Measurements from ENCODE around the gene C18orf21.

GRCh38 chr18:35267014-35267691 lies 22.9 kb downstream of the ZSCAN30 start:
- PRO-cap, result no peak

GRCh38 chr18:35355073-35355568 lies 10.9 kb upstream of the ZNF24 start:
- PRO-cap, result no peak

GRCh38 chr18:35513497-35514046 lies 15.8 kb upstream of the INO80C start:
- PRO-cap, result no peak

DNA sequence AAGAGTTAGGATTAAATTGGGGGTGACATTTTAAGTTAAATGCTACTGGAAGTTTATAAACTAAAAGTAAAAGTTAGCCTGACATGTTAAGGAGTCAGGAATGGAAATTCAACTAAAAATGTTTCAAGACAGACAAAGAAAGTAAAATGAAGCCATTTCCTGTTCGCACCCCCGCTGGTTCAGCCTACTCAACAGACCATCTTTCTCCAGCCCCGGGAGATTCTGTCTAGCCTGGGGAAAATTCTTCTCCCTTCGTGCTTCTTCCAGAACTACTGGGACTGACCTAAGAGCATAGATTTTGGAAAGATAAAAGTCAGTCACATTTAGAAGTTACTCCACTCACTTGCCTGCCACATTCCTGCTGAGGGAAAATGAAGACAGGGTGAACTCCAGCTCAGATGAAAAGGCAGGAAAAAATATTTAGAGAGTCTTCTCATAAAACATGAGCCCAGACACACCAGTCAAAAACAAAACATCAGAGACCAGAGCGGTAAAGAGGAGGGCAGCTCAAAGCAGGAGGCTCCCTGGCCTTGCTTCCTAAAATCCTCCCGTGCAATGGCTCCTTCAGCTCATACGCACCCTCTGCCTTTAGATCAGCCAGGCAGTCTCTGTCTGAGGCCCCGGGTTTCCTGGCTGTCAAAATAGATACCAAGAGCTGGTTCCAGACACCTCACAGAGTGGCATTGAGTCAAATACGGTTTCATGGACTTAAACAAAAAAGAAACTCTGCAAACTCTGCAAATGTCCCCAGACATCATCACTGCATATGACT lies 18.1 kb upstream of the INO80C start:
- PRO-cap, result no peak

GRCh38 chr18:35580517-35581658 lies 652 bp upstream of the GALNT1 start:
- PRO-cap, result bidirectional peak, plus-strand start at chr18:35581039, minus-strand start at chr18:35581040; bidirectional peak, plus-strand start at chr18:35581243, minus-strand start at chr18:35581196

- PRO-cap, result no peak
Measured at GRCh38 chr18:35589037-35589307, 7.4 kb downstream of the GALNT1 start.

- PRO-cap, result no peak
Measured at GRCh38 chr18:35628630-35629451, 47.3 kb downstream of the GALNT1 start.

GRCh38 chr18:35730494-35731121 lies 149.1 kb downstream of the GALNT1 start:
- PRO-cap, result no peak

GRCh38 chr18:35971883-35972782 lies at the start of gene C18orf21:
Gene C18orf21 (plus strand): TSS chr18:35972679.
- PRO-cap, result bidirectional peak, plus-strand start at chr18:35972351, minus-strand start at chr18:35972224; bidirectional peak, plus-strand start at chr18:35972681, minus-strand start at chr18:35972451

DNA sequence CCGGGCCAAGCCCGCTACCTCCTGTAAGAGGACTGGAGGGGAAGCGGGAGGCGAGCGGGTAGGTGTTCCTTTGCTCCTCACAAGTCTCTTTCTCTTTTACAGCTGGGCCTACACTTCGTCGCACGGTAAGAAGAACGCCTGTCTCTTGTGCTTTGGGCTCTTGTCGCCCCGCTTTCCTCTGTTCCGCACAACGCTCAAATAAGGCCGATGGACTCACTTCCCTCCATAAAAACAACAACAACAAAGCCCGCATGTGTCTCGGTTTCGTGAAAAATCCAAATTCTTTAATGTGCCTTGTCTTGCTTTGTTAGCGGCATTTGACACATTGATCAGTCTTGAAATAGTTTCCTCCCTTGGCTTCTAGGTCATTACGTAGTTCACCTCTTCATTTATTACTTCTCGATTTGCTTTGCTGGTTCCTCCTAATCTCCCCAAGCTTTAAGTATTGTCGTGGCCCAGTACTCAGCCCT lies 339 bp downstream of the C18orf21 start:
- PRO-cap, result unidirectional peak, plus-strand start at position 92 of the sequence

- PRO-cap, result no peak
Measured at GRCh38 chr18:36195123-36195990, 8.1 kb downstream of the MOCOS start.

DNA sequence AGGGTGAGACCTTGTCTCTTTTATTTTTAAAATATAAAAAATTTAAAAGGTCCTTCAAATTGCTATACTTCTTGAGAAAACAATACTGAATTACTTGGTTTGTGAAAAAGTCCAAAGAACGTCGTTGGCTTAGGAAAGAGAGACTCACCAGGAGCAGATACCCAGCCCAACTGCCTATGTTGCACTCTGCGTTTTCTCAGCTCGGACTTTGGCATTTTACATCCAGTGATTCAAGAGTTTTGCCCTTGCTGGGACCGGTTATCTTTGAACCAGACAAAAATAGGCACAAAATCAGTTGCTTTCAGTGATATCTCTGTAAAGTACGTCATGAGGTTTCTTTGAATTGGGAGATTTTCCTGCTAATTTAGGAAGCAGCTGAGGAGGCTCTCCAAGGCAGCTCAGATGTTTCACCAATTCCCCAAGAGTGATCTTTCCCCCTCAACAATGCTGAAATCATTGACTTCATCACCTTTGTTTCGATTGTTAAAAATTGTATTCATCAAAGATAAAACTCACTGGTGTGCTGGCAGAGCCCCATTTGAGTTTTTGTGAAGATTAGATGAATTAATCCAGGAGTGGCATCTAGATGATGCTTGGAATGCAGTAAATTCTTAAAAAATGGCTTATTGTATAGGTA lies 29.3 kb downstream of the FHOD3 start:
- PRO-cap, result no peak

- PRO-cap, result no peak
Measured at GRCh38 chr18:36397092-36397380, 99.5 kb downstream of the FHOD3 start.

DNA sequence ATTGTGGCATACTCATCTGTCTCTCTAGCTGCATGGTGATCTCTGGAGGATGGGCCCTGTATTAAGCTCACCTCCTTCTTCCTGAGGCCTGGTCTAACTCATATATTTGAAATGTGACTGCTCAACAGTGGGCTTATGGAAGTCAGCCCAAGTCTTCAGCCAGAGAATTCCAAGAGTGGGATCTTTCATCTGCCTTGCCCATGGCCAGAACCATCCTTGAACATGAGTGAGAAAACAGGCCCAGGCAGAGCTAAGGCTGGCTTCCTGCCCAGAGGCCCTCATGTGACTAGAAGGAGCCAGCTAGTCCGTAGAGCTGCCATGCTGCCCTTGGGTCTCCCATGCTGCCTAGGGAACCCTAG lies 203.5 kb downstream of the FHOD3 start:
- PRO-cap, result no peak

DNA sequence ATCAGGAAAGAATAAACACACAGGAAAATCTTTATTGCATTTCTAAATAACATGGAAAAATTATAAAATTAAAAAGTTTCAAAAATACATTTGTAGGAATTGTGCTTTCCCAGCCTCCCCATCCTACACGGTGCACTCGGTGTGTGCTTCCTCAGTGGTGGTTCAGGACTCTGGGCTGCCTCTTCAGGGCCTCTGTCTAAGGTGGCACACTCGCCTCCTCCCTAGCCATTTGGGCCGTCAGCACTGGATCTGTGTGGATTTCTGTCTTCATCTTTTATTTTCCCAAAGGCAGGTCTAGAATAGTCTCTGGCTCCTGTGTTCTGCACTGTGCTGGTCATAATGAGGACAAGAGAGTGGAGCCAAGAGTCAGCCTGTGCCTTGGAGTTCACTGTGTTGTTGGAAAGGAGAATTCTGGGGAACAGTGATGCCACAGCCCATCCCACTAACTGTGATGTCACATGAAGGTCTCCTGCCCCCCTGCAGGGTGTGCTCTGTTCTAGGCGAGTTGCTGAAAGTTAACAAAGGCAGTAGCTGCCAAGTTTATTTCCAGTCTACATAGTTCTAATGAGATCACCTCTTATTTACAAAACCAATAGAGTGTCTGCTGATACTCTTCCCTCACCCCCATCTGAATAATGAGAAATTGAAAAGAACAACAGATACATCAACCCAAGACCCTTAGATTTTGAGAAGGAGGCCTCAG lies 248.6 kb downstream of the TPGS2 start:
- PRO-cap, result no peak

DNA sequence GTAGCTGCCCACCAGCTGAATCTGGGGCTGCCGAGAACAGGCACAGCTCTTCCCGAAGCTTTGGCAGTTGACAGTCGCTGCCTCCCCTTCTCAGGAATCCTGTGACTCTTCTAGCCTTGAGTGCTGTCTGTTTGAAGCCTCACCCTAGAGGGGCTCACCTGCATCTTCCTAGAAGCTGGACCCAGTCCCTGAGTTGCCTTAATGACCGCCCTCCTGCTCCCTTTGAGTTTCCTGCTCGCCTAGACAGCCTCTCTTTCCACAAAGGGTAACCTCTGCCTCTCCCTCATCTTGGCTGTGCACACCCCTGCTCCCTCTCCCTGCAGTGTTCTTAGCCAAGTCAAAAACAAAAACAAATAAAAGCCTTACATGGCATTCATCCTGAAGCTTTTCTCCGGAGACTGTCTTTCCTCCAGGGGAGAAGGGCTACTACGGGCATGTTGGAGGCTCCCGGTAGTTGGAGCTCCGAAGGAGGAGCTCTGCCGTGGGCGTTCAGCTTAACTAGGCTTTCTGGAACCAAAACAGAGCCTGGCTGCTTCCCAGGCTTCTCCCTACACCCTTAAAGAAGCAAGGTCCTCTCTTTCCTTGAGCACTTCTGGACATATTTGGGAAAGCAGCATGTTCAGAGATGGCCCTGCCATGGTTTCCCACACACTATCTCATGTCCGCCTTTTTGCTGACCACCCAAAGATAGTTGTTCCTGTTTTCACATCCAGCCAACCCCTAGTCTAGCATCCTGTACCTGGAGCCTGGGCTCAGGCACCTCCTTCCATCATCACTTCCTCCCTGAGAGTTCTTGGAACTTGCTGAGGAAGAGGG lies 104.2 kb downstream of the TPGS2 start:
- PRO-cap, result no peak

- PRO-cap, result no peak
Measured at GRCh38 chr18:36814750-36815494, 13.9 kb downstream of the TPGS2 start.

DNA sequence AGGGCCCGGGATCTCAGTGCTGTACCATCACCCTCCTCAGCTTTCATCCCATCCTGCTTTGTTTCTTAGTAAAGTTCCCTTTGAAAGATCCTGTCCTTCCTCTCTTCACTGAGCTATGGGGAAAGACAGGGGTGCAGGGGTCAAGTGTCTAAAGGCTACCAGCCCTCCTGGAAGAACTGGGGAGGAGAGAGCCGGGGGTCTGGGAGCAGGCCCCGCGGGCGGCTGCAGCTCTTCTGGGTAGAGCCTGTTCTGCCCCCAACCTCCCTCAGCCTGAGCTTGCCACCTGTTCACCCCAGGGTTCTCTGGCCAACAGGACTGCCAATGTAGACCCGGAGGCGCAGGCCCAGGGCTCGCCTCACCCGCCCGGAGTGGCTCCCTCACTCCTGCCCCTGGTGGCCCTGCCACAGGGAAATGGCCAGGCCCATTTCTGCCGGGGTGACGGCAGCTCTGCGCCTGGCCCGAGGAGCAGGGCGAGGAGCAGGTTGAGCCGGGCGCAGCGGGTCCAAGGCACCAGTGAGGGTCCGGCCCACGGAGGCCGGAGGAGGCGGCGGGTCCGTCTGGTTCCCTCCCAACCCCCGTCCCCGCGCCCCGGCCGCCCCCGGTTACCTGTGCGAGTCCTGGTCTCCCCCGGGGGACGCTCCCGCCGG lies 312.3 kb downstream of the CELF4 start:
- PRO-cap, result no peak

DNA sequence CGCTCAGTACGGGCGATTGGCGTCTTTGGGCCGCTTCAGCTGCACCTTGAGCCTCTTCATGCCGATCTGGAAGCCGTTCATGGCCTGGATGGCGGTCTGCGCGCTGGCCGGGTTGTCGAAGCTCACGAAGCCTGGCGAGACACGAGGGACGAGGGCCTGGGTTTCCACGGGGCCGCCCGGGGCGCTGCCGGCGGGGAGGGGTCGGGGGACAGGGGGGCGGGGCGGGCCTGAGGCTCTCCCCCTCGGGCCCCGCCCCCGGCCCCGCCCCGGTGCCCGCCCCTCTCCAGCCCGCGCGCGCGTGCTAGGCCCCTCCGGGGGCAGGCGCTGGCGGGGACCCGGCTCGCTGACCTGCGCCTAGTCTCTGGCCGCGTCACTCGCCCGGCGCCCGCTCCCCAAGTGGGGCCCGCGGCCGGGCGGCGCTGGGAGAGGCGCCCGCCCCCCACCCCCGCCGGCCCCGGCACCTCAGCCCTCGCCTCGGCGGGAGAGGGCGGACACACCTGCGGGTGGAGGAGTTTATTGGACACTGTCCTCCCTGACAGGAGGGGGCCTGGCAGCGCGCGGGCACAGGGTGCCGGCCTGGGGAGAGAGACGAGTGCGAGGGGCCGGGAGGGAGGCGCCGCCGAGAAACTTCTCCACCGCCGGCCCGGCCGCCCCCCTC lies 311.7 kb downstream of the CELF4 start:
- PRO-cap, result no peak

DNA sequence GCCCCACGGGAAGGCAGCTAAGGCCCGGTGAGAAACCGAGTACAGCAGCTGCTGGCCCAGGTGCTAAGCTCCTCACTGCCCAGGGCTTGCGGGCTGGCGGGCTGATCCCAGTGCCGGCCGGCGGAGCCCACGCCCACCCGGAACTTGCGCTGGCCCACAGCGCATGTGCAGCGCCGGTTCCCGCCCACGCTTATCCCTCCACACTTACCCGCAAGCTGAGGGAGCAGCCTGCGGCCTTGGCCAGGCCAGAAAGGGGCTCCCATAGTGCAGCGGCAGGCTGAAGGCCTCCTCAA lies 1152.9 kb upstream of the CELF4 start:
- PRO-cap, result no peak